HCT116 (cell line): ENCODE data around the genes ZNF799, ZNF791, RNASEH2A, MAST1, KLF1 and NFIX.

- RRBS, result no CpG with 5 or more reads among the region's 22 CpGs
These were observed 982 bp downstream of the ZNF44 start for GRCh38 chr19:12293527-12294275.

DNA sequence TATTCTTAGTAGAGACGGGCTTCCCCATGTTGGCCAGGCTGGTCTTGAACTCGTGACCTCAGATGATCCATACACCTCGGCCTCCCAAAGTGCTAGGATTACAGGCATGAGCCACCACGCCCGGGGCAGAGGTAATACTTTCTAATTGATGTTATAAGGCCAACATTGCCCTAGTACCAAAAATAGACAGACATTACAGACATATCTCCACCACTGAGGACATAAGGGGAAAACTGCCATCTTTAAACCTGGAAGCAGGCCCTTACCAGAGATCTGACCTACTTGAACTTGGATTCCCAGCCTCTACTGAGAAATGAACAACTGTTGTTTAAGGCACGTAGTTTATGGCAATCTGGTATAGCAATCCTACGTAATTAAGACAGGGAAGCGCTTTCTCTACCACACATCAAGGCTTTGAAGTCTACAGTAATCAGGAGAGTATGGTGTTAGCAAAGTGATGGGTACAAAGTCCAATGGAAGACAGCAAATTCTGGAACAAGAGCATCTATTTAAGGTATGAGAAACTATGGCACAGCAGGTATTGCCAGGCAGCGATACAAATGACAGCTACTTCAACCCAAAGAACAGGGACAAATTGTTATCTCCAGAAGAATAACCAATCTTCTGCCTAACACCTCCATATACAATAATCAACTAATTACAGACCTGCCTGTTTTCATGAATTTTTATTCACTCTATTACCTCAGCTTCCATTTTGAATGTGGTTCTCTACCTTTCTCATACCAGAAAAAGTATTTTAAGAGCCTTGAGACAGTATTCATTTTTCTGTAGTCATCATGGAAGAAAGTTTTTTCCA, 3.1 kb downstream of the ZNF563 start:
- RRBS, result no CpG with 5 or more reads among the region's 9 CpGs

DNA sequence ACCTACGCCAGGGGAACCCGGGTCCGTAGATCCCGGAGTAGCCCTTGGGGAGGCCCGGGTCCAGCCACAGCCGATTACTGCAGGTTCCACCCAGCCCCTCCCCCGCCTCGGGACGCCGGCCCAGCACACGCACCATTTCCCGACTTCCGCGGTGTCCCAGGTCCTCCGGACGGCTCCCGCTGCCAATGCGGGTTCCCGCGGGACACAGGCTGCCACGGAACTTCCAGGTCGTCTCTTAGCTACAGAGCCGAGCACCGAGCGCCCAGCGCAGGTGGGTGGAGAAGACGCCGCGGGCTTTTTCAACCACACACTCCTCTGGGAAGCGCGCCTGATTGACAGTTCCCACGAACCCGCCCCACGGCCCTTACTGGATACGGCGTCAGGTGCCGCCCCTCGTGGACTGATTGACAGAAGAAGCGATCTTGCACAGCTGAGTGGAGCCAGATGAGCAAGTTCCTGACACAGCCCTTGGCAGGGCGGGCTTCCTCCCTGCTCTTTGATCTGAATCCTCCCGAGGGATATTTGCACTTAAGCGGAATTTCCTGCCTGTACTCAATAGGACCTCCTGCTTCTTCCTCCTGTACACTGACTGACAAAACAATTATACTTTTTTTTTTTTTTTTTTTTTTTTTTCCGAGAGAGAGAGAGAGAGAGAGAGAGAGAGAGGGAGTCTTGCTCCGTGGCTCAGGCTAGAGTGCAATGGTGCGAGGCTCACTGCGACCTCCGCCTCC, at the start of gene ZNF799:
TSS of gene ZNF799 (minus strand) at position 337 of the 731 bp plus-strand sequence.
- RRBS, result 2% methylated on average over 6 of the region's 47 CpGs

GRCh38 chr19:12610400-12611657, at the start of gene ZNF791:
TSS of gene ZNF791 (plus strand) at chr19:12610920.
- RRBS, result 31% methylated on average over 14 of the region's 75 CpGs

DNA sequence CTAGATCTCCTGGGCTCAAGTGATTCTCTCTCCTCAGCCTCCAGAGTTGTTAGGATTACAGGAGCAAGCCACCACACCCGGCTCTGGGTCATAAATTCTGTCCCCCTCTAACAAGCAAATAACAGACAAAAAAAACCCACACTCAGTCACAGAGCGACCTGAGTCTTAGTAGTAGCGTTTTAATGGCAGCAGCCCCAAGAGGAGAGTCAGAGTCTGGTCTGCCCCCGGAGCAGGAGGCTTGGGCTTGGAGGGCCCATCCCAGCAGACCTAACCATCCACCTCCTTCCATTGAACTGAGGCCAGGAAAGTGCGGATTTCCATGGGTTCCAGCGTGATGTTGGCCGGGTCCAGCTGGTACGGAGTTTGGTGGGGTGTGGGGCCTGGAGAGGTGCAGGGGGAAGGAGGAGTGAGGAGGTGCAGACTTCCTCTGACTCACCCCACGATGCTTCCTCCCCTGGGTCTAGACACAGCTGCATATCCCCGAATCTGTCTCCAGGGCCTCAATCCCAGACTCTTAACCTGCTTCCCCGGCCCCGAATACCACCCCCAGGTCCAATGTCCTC, 20.1 kb downstream of the MAN2B1 start:
- RRBS, result no CpG with 5 or more reads among the region's 12 CpGs

DNA sequence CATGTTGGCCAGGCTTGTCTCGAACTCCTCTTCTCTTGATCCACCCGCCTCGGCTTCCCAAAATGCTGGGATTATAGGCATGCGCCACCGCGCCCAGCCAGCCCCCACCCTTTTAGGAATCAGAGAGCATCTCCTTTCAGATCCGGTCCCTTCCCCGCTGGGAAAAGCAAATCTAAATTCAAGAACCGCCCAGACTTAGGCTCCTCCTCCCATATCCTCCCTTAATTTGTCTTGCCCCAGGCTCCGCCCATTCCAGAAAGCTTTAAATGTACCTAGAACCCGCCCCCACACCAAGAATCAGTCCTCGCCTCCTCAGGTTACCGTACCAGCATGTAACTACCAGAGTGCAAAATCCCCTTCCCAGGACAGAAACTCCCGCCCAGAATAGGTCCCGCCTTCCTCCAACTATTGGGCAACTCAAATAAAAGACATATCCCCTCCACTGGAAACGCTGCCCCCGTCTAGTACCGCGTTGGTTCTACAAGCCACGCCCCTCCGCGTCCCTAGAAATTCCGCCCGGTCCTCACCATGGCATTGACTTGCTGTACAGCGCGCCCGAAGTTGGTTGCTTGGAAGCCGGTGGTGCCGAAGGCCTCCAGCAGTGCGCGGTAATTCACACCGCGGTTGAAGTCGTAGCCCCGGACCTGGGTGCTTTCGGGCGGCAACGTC, 513 bp downstream of the DHPS start:
- RRBS, result 1% methylated on average over 15 of the region's 38 CpGs

DNA sequence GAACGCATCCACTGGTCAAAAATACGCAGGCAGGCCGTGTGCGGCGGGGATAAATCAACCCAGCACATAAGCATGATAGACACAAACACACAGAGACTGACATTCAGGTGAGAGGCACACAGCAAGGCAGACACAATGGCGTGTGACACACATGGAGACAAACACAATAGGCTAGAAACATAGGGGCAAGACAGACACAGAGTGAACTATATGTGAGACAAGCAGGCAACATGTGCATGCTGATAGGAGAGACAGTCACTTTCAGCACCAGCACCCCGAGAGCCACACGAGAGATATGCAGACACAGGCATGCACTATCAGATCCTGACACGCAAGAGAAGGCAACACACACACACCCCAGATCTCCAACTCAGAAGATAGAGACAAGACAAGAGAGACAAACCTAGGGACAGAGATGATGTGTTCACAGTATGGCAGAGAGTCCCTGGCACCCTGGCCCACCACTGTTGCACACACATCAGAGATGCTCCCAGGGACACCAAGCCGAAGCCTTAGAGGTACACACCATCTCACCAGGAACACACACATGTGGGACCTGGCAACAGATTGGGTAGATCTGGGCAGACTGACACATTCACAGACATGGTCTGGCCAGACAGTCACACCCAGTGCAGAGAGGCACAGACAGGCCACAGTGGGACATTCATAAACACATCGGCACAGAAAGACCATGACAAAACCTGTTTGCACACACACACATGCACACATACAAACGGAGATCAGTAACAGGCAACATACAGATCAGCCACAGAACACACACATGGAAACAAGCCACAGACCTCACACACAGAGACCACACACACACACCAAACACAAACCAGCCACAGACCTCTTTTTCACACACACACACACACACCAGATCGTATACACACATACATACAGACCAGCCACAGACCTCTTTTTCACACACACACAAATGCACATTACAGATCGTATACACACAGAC, 6.6 kb upstream of the JUNB start:
- RRBS, result no CpG with 5 or more reads among the region's 14 CpGs

DNA sequence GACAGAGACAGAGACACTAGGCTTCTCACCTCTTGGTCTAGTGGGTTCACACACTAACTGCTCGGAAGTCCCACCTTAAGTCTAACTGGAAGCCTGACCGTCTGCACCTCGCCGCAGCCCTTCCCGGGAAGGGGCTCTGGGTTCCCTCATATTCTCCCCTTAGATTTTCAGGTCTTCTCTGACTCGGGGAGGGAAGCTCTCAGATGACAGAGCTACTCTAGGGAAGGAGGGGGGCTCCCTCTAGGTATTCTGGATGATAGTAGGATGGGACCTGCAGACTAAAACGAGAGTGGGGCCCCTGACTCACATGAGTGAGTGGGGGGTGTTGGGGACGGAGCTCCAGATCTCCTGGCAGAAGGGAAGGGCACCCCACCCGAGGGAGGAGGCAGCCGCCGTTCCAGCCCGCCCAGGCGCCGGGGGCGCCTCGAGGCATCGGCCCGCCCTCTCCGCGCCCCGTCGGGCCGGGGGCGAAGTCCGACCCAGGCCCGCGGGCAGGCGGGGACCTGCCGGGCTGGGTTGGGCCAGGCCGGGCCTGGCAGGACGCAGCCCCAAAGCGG, 2.0 kb upstream of the JUNB start:
- RRBS, result 1% methylated on average over 19 of the region's 32 CpGs

- RRBS, result 2% methylated on average over 19 of the region's 42 CpGs
These were observed 702 bp downstream of the PRDX2 start for GRCh38 chr19:12800738-12801458.

- RRBS, result no CpG with 5 or more reads among the region's 68 CpGs
These were observed at the start of gene RNASEH2A for GRCh38 chr19:12806324-12807261. TSS of gene RNASEH2A (plus strand) at chr19:12806584.

- RRBS, result 2% methylated on average over 28 of the region's 64 CpGs
These were observed at the start of gene MAST1 for GRCh38 chr19:12838096-12838815. TSS of gene MAST1 (plus strand) at chr19:12838515.

DNA sequence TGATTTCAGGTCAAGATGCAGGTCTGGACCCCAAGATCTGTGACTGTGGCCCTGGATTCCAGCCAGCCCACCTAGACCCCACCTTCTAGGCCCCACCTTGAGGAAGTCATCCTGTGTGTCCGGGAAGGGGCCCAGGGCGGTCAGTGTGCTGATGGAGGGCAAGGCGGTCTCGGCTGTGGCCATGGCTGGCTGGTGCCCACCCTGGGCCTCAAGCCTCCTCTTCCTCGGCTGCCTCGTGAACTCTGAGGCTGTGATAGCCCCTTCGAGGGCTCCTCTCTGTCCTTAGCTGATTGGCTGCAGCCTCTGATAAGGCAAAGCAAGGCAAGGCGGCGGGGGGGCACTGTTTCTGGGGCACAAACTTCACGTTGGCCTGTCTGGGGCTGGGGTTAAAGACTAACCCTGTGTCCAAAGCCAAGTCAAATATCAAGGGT, at the start of gene KLF1:
TSS of gene KLF1 (minus strand) at position 244 of the 431 bp plus-strand sequence.
- RRBS, result no CpG with 5 or more reads among the region's 10 CpGs

DNA sequence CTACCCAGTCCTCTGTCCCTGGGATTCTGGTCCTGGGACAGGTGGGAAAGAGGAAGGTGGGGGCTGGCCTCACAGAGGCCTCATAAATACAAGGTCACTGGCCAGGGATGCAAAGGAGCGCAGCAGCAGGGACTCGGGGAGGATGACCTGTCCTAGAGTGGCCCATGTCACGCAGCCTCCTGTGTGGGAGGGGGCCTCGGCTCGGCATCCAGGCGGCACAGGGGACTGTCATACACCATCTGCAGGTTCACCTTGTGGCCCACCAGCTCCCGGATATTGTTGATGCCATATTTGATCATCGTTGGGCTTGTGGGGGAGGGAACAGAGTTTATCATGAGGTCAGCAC, 3.5 kb upstream of the SYCE2 start:
- RRBS, result no CpG with 5 or more reads among the region's 8 CpGs

DNA sequence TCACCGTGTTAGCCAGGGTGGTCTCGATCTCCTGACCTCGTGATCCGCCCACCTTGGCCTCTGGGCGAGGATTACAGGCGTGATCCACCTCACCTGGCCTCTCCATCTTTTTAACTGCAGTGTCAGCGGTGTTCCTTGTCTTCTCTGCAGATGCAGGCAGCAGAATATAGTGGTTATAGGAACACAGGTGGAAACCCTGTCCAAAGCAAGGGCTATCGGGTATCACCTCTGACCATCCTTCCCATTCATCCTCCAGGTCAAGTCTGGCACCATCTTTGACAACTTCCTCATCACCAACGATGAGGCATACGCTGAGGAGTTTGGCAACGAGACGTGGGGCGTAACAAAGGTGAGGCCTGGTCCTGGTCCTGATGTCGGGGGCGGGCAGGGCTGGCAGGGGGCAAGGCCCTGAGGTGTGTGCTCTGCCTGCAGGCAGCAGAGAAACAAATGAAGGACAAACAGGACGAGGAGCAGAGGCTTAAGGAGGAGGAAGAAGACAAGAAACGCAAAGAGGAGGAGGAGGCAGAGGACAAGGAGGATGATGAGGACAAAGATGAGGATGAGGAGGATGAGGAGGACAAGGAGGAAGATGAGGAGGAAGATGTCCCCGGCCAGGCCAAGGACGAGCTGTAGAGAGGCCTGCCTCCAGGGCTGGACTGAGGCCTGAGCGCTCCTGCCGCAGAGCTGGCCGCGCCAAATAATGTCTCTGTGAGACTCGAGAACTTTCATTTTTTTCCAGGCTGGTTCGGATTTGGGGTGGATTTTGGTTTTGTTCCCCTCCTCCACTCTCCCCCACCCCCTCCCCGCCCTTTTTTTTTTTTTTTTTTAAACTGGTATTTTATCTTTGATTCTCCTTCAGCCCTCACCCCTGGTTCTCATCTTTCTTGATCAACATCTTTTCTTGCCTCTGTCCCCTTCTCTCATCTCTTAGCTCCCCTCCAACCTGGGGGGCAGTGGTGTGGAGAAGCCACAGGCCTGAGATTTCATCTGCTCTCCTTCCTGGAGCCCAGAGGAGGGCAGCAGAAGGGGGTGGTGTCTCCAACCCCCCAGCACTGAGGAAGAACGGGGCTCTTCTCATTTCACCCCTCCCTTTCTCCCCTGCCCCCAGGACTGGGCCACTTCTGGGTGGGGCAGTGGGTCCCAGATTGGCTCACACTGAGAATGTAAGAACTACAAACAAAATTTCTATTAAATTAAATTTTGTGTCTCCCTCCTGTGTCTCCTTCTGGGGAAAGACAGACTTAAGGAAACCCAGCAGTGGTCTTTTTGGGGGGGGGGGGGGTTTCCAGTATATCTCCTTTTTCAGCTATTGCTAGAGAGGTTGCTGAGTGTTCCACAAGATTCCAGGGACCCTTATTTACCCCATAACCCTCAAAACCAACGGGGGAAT, 1.9 kb upstream of the RAD23A start:
- RRBS, result no CpG with 5 or more reads among the region's 28 CpGs

DNA sequence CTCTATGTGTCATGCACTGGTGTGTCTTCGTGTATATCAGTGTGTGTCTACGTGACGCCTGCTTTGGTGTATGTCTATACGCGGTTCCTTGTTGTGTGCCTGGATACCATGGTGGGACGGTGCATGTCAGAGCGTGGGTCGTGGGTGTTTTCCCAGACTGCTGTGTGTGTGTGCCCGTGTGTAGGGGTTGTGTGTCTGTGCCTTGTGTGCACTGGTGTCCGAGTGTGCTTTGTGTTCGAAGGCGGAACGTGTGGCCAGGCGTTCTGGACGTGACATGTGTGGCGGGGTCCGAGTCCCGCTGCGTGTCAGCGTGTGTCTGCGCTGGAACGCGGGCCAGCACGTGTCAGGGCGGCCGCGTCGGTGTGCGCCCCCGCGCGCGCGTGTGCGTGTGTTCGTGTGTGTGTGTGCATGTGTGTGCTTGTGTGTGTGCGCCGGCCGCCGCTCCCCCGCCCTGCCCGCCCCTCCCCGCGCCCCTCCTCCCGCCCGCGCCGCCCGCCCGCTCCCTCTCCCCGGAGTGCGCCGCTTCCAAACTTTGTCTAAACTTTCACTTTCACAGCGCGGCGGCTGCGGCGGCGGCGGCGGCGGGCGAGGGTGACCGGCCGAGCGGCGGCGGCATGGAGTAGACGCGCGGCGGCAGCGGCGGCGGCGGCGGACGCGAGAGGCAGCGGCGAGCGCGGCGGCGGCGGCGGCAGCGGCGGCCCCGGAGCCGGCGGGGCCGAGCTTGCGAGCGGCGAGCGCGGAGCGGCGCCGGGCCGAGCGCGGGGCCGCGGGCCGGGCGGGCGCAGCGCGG, at the start of gene NFIX:
TSS of gene NFIX (plus strand) at position 535 of the 790 bp plus-strand sequence.
- RRBS, result 4% methylated on average over 20 of the region's 111 CpGs

DNA sequence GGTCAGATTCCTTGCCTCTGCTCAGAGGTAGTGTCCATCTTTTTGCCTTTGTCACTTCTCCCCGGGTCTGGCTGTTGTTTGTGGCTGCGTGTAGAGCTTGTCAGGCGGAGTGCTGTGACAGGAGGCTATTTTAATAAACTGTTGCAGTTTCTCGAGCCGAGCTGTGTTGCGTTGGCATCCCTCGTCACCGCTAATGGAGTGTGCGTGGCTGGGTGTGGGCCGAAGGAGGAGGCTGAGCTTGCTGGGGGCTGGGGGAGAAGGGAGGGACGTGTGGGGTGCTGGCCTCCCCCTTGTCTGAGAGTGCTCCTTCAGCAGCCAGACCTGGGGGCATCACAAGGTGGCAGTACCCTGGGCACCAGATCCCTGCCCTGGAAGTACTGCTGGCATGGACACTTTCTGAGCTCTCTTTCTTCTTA, 26.8 kb downstream of the NFIX start:
- RRBS, result no CpG with 5 or more reads among the region's 11 CpGs

GRCh38 chr19:13043783-13044413, 48.6 kb downstream of the NFIX start:
- RRBS, result no CpG with 5 or more reads among the region's 13 CpGs

GRCh38 chr19:13056010-13056762, 46.5 kb downstream of the LYL1 start:
- RRBS, result no CpG with 5 or more reads among the region's 20 CpGs

DNA sequence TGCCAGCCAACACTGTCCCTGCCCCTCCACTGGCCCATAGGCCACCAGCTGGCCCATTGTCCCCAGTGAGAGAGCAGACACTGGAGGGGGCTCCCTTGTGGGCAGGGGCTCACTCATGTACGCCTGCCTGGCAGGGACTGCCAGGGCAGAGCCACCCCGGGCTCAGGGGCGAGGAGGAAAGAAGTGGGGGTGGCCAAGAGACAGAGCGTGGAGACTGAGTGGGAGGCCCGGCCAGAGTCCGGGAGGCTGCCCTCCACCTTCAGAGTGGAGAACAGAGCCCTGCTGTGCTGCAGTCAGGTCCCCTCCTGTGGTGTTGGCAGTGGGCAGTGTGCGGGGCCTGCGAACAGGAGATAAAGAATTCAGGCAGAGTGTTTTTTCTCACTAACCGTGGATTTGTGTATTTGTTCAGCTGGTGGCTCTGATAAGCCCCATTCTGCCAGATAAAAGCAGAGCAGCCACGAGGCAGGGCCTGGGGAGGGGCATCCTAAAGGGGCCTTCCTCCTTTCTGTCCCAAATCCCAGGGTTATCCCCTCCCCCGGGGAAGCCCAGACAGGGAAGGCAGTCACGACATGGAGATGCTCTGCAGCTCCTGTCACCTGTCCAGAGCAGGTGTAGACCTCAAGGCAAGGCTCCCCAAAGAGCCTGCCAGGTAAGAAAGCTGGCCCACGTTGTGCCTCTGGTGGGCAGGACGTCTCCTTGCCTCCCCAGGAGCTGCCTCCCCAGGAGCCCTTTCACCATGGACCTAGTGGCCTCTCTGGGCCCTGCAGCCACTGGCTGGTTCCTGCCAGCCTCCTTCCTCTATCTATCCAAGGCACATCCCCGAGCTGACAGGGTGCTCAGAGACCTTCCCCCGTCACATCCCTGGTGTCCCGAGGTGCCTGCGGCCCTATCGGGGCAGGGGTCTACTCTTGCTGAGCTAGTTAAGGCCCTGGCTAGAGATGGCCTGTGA, 33.0 kb downstream of the LYL1 start:
- RRBS, result 94% methylated on average over 4 of the region's 19 CpGs

DNA sequence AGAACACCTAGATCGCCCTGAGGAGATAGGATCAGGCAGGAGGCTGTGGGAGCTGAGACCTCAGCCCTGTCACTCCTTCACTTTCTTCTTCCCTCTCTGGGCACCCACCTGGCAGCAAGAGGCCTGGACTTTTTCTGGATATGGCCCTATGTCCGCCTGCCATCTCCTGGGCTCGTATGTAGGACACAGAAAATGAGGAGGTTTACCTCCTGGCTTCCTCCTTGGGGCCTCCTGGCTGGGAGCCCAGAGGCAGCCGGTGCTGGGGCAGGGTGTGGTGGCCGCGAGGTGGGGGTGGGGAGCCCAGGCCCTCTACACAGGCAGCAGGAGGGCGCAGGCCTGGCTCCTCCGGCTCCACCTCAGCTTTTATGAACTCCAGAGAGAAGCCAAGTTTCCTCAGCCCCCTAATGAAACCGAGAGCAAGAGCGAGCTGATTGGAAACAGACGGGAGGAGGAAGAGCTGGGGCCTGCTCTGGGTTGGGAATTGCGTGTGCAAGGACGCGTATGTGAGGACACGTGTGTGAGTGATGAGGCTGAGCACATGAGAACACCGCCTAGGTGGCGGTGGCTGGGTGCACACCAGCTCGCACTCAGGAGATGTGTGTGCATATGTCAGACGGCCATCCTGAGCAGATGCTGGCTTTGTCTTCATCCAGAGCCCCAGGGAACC, 23.1 kb downstream of the LYL1 start:
- RRBS, result 63% methylated on average over 5 of the region's 19 CpGs